Testis (tissue), 5 donors: ENCODE measurements around the genes TMEM31, TEX13A, IRS4 and ACSL4.

DNA sequence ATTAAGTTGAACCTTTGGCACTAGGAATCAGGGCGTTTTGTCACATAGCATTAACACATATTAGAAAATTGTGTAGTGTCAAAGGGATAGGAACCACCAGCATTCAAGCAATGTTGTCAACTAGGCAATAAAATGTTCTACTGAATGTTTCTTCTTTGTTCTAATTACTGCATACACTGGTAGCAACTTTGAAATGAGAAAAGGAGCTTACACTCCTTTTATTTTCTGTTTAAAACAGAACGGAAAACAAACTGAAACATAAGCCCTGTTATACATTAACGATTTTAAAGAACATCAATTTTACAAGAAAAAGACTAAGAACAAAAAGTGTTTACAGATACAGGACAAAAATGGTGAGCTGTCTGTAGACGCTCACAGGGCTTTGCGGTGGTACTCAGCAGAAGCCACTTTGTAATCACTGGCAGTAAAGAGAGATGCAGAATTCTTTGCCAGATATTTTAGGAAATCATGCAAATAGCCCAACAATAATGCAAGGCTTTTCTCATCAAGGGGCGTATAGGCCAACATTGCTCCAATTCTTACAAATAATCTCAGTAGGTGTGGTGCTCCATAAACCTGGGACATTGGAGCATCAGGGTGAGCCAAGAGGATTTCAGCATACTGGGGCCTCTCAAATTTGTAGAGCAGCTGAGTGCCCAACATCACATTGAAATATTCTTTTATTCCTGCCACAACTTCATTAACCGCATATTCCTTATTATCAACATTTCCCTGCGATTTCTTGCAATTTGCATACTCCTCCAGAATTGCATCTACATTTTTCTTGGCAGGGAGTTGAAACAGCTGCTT is 10.5 kb downstream of the MORF4L2 start:
- PRO-cap, 3 experiments: no peak in any of the 3 experiments
- RAMPAGE, long total RNA, 2 experiments: no peak in any of the 2 experiments
- RRBS: no CpG with 5 or more reads among the region's 8 CpGs

DNA sequence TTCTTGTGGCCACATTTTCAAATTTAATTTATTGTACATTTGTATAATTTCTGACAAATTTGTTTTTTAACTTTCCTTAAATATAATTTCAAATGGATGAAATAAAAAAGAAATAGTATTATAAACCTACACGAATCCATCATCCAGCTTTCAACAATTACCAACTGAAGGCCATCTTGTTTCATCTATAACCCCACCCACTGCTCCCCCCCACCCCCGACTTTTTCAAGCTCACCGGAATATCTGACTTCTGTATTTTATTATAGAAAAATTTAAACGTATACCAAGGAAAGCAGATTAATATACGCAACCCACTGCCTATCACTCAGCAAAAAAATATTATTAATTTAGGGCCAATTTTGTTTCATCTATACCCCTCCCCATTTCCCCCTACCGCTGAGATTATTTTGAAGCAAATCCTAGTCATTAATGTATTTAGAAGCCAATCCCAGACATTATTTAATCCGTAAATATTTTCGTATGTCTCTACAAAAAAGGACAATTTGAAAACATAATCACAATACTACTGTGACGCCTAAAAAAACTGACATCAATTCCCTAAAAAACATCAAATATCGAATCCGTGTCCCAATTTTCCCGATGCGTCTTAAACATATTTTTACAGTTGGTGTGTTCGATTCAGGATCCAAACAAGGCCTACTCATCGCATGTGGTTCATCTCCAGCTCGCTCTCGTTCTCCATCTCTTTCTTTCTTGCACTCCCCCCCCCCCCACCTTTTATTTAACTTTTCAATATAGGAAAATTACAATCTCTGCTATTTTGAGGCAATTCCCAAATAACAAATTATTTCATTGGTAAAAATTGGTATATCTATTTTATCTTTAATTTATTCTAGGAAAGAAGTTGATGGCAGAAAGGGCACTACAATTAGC is 848 bp downstream of the MORF4L2 start:
- PRO-cap, 3 experiments: peak in 3 of 3 experiments; most common minus-strand start position 716 of the sequence (in 2)
- RAMPAGE, long total RNA, 2 experiments: no peak in any of the 2 experiments
- RRBS: no CpG with 5 or more reads among the region's 17 CpGs

DNA sequence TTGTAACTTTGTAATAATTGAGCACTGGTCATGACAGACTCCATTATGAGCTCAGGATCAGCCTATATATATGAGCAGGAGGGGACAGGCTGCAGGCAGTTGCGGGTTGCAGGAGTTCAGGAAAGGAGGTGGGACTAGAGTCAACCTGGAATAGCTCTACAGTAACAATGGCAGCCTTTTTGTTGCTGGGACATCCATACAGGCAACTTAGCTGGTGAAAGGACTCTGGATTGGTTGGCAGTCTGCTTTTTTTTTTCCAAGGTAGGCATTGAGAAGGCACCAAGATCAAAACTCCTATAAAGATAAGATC is at the start of gene TMEM31:
TMEM31 (plus strand) TSS at position 94 of the 310 bp plus-strand sequence.
- PRO-cap, 3 experiments: peak in 1 of 3 experiments; most common plus-strand start position 98 of the sequence (in 1)
- RAMPAGE, long total RNA, 2 experiments: start-site peak on the plus strand in 2 of 2 experiments, centred at positions 97 to 153 of the sequence, 244 to 3,478 reads per replicate
- RRBS: no CpG with 5 or more reads among the region's 1 CpG

DNA sequence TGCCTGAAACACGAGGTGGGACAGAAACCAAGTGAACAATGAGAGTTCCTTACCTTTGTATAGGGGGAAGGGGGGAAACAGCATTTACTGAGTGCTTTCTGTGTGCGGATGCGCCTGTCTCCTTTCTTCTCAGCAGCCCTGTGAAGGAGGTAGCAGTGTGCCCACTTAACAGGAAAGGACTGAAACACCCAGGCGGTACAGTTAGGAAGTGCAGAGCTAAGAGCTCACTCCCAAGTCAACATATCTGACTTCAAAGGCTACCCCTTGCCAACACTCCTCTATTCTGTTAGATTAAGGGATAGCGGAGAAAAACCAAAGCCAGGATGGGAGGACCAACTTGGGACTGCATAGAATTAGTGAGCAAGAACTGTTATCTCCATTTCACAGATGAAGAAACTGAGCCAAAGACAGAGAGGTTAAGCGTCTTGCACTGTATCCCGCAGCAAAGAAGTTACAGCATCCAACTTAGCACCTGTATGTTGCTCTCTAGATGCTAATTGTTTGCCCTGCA is 43.0 kb upstream of the TMSB15B start:
- PRO-cap, 3 experiments: peak in 3 of 3 experiments; most common minus-strand start position 181 of the sequence (in 2)
- RAMPAGE, long total RNA, 2 experiments: no peak in any of the 2 experiments
- RRBS: no CpG with 5 or more reads among the region's 7 CpGs

DNA sequence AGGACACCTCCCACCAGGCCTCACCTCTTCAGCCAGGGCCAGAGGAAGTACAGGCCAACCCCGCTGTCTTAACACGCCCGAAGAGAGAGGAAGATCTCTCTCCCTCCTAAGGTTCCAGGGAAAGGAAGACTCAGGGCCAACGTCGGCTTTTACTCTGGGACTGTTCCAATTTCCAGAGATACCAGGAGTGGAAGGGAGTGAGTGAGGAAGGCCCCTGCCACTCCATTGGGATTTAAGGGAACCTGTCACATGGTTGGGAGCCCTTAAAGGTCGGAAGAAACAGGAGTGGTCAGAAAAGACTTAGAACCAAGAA is at the start of gene TEX13A:
TEX13A (minus strand) TSS at position 124 of the 313 bp plus-strand sequence.
- PRO-cap, 3 experiments: no peak in any of the 3 experiments
- RAMPAGE, long total RNA, 2 experiments: start-site peak on the minus strand in 2 of 2 experiments, centred at positions 114 to 115 of the sequence, 13 to 16 reads per replicate
- RRBS: no CpG with 5 or more reads among the region's 6 CpGs

DNA sequence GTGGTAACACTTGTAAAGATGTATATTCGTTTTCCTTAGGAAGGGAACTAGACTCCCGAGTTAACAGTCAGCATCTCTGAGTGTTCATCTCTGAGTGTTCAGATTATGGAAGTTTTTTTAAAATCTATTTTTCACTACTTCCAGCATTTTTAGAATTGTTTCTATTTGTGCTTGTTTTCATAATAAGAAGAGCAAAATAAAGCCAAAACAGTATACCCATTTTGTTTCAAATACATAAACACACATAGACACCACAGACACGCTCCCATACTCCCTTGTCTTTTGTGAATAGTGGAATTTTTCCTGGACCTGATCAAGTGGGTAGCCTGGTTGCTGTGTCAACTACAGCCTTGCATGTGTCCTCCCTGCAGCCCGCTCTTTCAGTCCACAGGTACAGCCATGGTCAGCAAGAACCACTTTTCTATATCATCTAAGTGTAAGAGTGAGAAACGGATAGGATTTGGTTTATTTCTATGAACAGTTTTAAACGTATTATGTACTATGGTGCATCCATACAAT is 9.8 kb downstream of the PWWP3B start:
- PRO-cap, 3 experiments: peak in 3 of 3 experiments; most common minus-strand start position 284 of the sequence (in 3)
- RAMPAGE, long total RNA, 2 experiments: no peak in any of the 2 experiments
- RRBS: no CpG with 5 or more reads among the region's 6 CpGs

DNA sequence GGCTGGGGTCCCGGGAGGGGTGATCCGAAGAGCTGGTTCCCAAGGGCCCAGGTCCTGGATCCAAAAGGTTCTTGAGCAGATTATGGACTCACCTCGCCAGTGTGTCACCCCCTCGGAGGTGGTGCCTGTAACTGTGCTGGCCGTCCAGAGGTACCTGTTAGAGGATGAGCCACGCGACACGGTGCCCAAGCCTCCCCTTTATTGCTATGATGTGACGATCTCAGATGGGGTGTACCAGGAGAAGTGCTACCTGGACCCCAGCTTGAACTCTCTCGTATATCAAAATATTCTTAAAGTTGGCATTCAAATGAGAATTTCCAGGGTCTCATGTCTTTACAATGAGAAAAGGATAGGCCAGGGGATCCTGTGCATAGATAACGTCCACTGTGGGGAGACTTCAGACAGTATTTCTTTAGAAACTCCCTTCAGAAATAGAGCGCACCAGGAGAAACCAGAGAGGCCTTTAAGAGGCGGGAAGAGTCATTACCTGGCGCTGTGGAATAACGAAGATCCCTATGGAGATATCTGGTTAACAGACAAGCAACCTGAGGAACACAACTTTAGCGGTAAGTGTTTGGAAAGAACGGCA is 474 bp downstream of the RADX start:
- PRO-cap, 3 experiments: no peak in any of the 3 experiments
- RAMPAGE, long total RNA, 2 experiments: no peak in any of the 2 experiments
- RRBS: no CpG with 5 or more reads among the region's 17 CpGs

DNA sequence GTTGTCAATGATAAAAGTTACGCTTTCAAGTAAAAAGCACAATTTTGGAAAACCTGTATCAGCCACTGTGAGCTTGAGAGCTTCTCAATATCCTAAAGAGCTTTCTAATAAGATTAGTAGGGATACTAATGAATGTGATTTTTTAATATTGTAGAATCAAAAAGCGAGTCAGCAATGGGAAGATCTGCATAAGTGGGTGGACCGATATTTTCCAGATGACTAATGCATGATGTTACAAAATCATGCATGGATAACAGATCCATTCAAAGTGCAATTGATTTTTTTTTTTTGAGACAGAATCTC is 7.4 kb upstream of the CLDN2 start:
- PRO-cap, 3 experiments: no peak in any of the 3 experiments
- RAMPAGE, long total RNA, 2 experiments: no peak in any of the 2 experiments
- RRBS: no CpG with 5 or more reads among the region's 3 CpGs

- PRO-cap, 3 experiments: no peak in any of the 3 experiments
- RAMPAGE, long total RNA, 2 experiments: no peak in any of the 2 experiments
- RRBS: no CpG with 5 or more reads among the region's 5 CpGs
These were observed 1.3 kb downstream of the FRMPD3 start for GRCh38 chrX:107450851-107451122.

- PRO-cap, 3 experiments: peak in 1 of 3 experiments; most common minus-strand start chrX:107714682 (in 1)
- RAMPAGE, long total RNA, 2 experiments: no peak in any of the 2 experiments
- RRBS: no CpG with 5 or more reads among the region's 9 CpGs
These were observed 61.1 kb downstream of the TSC22D3 start for GRCh38 chrX:107714272-107715095.

- PRO-cap, 3 experiments: peak in 3 of 3 experiments; most common plus-strand start chrX:107717163 (in 1)
- RAMPAGE, long total RNA, 2 experiments: no peak in any of the 2 experiments
- RRBS: 62% methylated on average over 2 of the region's 9 CpGs
These were observed 58.3 kb downstream of the TSC22D3 start for GRCh38 chrX:107717125-107717907.

DNA sequence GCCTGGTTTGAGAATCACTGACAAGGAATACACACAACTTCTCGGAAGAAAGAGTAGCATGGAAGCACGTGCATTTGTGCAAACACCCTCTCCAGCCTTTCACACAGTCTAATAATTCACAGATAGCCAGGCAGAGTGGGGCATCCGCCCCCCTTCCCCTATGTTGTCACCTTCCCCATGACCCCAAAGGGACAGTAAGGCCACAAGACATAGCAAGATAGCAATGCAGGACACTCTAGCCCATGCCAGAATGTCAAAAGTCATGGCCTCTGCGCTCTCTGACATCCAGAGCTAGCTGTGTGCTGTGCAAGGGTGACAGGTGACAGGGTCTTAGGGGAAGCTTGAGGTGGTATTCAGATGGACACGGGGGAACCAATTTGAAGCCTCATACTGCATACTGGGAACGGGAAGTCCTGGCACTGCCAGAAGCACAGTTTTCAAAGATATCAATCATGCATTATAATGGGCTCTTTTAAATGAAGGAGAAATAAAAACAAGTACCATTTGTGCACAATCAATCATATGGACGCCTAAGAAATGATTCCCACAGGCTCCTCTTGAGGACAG is 51.1 kb downstream of the TSC22D3 start:
- PRO-cap, 3 experiments: no peak in any of the 3 experiments
- RAMPAGE, long total RNA, 2 experiments: no peak in any of the 2 experiments
- RRBS: no CpG with 5 or more reads among the region's 7 CpGs

GRCh38 chrX:108221138-108221591 is 129.6 kb downstream of the ATG4A start:
- PRO-cap, 3 experiments: no peak in any of the 3 experiments
- RAMPAGE, long total RNA, 2 experiments: no peak in any of the 2 experiments
- RRBS: no CpG with 5 or more reads among the region's 5 CpGs

DNA sequence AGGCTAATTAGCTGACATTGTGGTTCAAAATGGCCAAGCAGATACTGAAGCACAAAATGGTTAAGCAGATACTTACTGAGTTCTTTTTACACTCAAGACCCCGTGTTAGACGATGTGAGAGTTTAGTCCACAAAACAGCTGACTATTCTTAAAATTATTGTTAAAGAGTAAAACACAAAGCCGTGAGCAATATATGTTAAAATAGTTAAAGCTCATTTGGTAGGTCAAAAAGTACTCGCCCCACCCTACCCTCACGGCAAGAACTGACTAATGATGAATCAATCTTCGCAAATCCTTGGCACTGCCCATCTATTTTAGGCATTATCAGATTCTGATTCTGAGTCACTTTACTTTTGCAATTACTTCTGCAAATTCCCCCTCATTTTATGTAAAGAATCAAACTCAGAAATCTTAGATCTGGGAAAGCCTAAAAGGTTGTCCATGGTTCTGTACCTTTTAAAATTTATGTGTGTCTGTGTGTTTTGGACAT is 40.3 kb downstream of the COL4A6 start:
- PRO-cap, 3 experiments: no peak in any of the 3 experiments
- RAMPAGE, long total RNA, 2 experiments: no peak in any of the 2 experiments
- RRBS: no CpG with 5 or more reads among the region's 6 CpGs

DNA sequence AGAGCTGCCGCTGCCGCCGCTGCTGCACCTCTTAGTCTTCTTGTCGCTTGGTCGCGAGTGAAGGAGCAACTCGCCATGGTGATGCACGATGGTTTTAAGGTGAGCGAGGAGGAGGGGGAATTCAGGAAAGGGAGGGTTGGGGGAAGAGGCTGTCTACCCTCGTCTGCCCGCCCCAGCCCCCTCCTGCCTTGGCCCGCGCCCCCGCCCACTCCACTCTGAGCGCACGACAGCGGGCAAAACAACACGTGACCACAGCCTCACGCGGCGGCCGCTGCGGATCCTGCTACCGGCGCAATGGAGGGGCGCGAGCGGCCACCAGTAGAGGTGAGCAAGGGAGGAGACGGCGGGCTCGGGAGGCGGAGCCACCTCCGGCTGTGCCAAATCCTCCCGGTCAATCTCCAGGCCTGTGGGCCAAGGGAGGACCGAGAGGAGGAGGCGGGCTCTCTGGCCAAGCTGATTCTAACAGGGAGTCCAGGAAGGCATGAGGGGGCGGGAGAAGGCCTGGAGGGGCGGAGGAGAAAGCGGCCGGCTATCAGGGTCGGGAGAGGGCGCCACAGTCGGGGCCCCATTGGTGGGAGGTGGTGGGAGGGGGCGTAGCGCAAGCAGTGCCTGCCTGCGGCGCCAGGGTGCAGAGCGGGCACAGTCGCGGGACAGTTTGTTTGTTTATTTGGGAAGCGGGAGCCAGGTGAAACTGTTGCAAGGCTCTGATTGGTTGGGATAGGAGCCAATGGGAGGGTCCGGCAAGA is at the start of gene IRS4:
IRS4 (minus strand) TSS at position 296 of the 746 bp plus-strand sequence.
- PRO-cap, 3 experiments: no peak in any of the 3 experiments
- RAMPAGE, long total RNA, 2 experiments: no peak in any of the 2 experiments
- RRBS: 1% methylated on average over 10 of the region's 52 CpGs

GRCh38 chrX:109733066-109733650 is at the start of gene ACSL4:
Gene ACSL4 (minus strand): TSS chrX:109733257.
- PRO-cap, 3 experiments: peak in 3 of 3 experiments; most common plus-strand start chrX:109733479 (in 2); most common minus-strand start chrX:109733298 (in 3)
- RAMPAGE, long total RNA, 2 experiments: start-site peak on the plus strand in 1 of 2 experiments, at chrX:109733479-109733502 at its widest, 6 reads per replicate; start-site peak on the minus strand in 2 of 2 experiments, at chrX:109733160-109733314 at its widest, 2,161 to 5,789 reads per replicate
- RRBS: 2% methylated on average over 10 of the region's 77 CpGs

DNA sequence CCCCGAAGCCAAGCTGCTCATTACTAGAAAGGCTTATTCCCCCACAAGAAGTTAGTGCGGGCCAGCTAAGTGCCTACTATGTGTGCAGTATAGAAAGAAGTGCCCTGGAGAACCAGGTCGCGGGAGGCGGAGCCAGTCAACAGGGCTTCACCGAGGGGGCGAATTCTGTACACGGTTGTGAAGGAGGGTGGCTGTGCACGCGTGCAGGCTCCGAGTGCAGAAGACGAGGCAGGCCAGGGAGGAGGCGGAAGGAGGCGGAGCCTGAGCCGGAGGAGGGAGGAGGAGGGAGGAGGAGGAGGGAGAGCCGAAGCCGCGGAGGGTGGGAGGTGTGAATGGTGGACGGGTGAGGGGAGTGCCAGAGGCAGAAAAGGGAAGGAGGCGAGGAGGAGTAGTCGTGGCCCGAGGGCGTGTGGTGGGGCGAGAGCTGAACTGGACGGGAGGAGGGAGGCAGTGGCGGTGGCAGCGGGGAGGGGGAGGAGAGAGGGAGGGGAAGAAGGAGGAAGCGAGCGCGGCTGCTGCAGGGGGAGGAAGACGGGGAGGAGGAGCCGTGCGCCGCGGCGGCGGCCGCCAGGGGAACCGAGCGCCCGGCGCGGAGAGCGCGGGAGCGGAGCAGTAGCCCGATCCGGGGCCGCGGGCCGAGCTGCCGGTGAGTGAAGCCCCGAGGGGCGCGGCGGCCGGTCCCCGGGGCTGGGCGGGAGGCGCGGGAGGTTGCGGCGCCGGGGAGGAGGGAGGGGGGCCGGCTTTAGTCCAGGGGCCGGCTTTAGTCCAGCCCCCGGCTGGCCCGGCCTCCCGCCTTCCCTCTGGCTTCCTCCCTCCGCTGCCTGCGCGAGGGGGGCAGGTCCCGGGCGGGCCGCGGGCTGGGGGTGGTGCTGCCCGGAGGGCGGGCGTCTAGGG is 540 bp upstream of the TMEM164 start:
- PRO-cap, 3 experiments: peak in 3 of 3 experiments; most common plus-strand start position 528 of the sequence (in 3); most common minus-strand start position 225 of the sequence (in 2)
- RAMPAGE, long total RNA, 2 experiments: start-site peak on the plus strand in 2 of 2 experiments, centred at positions 262 to 588 of the sequence, 15 to 37 reads per replicate
- RRBS: 1% methylated on average over 17 of the region's 79 CpGs

- PRO-cap, 3 experiments: no peak in any of the 3 experiments
- RAMPAGE, long total RNA, 2 experiments: no peak in any of the 2 experiments
- RRBS: 6% methylated on average over 2 of the region's 5 CpGs
These were observed 683 bp downstream of the TMEM164 start for GRCh38 chrX:110003702-110003892.

GRCh38 chrX:110412935-110413871 is 54.6 kb downstream of the RTL9 start:
- PRO-cap, 3 experiments: no peak in any of the 3 experiments
- RAMPAGE, long total RNA, 2 experiments: no peak in any of the 2 experiments
- RRBS: no CpG with 5 or more reads among the region's 18 CpGs

DNA sequence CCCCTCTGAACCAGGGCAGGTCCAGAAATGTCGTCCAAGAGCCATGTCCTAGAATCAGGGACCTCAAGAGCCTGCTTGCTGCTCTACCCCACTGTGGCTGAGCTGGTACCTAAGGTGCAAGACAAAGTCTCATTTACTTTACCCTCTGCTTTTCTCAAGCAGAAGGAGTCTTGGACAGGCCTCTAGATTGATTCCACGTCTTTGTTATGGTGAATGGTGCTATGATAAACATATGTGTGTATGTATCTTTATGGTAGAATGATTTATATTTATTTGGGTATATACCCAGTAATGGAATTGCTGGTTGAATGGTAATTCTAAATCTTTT is 42.5 kb upstream of the TDGF1P3 start:
- PRO-cap, 3 experiments: no peak in any of the 3 experiments
- RAMPAGE, long total RNA, 2 experiments: no peak in any of the 2 experiments
- RRBS: no CpG with 5 or more reads among the region's 2 CpGs